ENCODE data around the genes AJAP1, HES3, ACOT7 and PLEKHG5.

DNA sequence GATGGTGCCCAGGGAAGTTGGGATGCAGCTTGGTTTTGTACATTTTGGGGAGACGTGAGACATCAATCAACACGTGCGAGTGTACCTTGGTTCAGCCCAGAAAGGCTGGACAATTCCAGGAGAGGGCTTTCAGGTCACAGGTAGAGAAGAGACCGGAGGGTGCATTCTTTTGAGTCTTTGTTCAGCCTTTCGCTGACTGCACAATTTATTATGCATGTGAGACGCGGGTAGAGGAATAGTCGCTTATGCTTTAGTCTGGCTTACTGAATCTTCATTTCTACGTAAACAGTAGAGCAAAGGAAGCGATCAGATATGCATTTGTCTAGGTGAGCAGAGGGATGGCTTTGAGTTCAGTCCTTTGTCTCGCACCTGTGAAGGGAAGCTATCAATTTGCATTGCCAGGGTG, 499 bp upstream of the LRRC47 start:
- PRO-cap, result no peak

DNA sequence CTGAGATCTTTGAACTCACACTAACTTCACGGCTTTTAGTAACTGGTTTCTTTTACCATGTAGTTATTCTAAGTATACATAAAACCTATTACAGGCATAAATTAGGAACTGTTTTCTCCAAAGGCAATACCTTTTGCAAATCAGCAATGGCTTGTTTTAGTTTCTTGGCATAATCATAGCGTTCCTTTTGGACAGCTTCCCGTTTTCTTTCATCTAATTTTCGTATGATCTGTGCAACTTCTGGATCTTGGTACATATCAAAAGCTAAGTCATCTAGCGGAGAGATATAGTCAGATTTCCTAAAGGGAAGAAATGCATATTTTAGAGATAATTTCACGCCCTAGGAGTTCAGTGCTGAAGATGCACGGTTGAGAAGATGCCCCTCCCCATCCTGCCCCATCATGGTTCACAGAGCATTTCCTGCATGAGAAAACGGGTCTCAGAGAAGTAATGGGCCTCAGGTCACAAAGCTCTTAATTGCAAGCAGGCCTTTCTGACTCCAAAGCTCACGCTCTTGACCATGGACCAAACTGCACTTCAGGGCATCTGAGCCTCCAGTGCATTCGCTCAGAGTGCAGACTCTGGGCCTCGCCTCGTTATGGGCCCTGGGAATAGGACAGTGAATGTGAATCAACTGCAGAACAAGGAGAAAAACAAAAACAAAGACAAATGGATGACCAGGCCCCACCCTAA, 17.4 kb downstream of the CEP104 start:
- PRO-cap, result no peak

GRCh38 chr1:3858113-3858663, 912 bp downstream of the DFFB start:
- PRO-cap, result no peak

GRCh38 chr1:4654407-4654888, at the start of gene AJAP1:
Gene AJAP1, plus strand, starts transcription at chr1:4654609.
- PRO-cap, result unidirectional peak, plus-strand start at chr1:4654609

DNA sequence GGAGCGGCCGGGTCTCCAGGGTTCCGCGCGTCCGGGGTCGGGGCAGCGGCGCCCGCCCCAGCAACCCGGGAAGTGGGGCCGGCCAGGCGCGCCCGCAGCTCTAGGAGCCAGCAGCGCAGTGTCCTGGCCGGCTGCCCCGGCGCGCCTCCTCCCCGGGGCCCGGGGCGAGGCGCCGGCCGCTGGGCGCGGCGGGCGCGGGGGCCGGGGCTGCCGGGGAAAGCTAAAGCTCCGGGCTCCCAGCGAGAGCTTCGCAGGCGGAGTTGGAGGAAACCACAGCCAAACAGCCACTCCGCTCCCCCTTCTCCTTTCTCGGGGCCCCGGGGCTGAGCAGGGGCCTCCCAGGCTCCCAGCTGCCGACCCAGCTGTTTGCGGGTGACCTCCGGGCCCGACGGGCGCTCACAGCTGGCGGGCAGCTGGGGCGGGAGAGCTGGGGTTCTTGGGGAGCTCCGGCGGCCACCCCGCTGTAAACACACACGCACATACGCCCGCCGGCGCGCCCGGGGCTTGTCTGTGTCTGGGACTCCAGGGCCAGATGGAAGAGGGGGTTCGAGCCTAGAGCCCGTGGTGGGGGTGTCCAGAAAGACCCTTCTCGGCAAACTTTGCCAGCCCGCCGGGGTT, 1.3 kb downstream of the AJAP1 start:
- PRO-cap, result no peak

- PRO-cap, result no peak
Observed at GRCh38 chr1:5856355-5856847, 135.8 kb downstream of the NPHP4 start.

DNA sequence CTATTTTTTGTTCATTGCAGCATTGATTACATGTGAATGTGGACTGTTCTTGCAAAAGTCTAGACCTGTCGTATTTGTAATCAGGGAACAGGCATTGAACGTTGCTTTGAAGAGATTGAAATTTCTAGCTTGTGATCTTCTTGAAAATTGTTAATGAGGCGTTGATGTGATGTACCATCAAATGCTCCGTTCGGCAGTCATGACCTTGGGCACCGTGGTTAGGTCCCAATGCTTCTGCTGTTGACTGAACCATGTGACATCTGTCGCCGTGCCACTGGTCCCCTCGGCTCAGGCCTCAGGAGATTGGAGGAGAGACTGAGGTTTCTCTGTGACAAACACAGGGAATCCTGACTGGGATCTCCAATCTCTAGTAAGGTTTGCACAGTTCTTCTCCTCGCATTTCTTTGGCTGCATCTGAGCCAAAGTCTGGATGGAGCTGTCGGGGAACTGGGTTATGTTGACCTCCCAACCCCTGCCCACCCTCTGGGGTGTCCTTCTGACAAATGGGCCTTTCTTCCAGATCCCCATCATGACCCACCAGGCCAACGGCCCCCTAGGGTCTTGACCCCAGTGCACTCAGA, 18.0 kb upstream of the KCNAB2 start:
- PRO-cap, result no peak

DNA sequence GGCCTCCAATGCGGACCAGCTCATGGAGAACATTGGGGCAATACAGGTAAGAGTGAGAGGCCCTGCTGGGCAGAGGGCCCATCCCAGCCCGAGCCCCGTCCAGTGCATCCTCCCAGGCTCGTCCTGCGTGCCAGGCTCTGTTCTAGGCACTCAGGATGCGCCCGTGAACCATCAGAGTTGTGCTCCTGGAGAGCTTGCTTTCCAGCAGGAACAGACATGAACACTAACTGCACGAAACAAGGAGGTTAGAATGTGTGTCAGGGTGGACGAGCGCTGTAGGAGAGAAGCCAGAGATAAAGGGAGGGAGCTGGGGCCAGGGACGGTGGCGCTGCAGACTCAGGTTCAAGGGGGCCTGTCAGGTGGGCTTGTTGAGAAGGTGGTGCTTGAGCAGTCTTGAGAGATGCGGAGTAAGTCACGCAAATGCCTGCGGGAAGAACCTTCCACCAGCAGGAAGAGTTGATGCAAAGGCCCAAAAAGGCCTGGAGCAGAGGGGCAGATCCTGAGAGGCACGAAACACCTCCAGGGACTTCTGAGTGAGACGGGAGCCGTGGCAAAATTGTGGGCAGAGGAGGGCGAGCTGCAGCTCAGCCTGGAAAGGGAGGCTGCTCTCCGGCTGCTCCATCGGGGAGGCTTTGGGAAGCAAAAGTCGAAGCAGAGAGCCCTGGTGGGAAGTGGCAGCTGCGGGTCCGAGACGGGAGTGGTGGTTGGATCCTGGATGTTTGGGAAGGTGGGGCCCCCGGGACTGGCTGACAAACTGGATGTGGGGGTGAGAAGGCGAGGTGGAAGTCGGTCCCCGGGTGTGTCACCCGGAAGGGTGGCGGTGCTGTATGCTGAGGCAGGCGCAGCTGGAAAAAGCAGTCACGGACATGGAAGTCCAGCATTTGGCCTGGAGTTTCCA, 51.9 kb downstream of the KCNAB2 start:
- PRO-cap, result no peak

DNA sequence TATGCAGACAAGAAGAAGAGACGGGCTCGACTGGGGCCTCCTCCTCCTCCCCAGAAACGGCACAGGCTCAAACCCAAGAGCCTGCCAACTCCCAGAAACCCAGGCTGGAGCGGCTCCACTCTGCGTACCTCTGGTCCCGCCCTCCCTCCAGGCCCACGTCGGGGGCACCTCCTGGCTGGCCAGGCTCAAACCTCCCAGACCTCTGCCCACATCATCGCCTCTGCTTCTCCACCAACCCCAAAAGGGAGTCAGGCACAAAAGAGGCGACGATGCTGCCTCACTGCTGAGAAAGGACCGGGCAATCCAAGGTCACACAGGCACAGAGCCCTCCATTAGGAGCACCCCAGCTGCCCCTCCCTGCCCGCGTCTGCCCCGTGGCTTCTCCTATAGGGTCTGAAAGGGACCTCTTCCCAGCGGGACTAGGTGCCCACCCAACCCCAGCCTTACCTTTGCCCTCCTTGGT, 25.9 kb downstream of the CHD5 start:
- PRO-cap, result no peak

DNA sequence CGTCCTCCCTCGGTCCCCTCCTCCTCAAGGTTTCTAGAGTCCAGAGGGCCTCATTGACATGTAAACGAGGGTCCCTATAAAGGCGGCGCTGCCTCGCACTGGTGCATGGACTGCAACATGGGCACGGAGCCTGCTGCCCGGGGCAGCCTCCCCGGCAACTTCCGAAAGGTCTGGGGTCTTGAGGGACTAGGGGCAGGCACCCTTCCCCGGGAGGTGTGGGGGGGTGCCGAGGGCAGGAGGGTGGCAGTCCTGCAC, at the start of gene HES3:
HES3 (plus strand) TSS at position 106 of the 255 bp plus-strand sequence.
- PRO-cap, result no peak

- PRO-cap, result no peak
Observed at GRCh38 chr1:6259396-6259909, 1.4 kb downstream of the GPR153 start.

DNA sequence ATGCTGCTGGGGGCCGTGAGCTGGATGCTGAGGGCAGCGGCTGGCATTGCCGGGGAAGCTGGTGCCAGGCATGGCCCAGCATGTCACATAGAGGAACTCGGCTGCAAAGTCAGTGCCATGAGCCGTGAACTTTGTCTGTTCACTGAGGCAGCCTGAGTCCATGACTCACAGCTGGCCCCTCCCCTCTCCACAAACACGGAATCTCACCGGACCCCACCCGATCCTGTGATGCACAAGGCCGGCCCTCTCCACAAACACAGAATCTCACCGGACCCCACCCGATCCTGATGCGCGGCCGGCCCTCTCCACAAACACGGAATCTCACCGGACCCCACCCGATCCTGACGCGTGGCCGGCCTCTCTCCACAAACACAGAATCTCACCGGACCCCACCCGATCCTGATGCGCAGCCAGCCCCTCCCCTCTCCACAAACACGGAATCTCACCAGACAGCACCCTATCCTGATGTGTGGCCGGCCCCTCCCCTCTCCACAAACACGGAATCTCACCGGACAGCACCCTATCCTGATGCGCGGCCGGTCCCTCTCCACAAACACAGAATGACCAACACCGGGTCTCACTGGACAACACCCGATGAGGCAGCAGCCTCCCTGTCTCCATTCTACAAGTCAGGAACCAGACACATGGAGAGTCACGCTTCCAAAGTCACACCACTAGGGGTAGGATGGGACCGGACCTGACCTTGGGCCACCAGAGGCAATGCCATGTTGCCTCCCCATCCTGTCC, 39.6 kb upstream of the GPR153 start:
- PRO-cap, result bidirectional peak, plus-strand start at position 259 of the sequence, minus-strand start at position 111 of the sequence; bidirectional peak, plus-strand start outside the sequence, minus-strand start at position 562 of the sequence

DNA sequence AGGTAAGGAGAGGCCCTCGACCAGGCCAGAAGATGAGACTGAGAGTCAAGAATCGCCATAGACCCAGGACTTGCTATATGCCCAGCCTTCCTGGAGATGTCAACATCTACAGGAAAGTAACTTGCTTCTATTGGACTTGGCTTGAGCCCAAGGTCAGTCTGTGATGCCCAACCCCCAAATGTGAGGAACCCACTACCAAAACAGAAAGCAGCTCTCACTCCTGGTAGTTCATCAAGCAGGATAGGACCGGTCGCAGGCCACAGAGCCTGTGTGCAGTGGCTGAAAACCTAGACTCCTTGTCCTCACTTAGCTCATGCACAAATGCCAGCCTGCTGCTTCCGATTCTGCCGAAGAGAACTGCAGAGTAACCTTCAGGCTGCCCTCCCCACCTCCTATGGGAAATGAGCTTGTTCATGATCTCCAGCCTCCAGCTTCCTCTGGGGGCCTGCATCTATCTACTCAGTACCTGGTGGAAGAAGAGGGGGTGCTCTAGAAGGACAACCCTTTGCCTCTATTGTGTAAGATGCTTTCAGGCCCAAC, 1.4 kb downstream of the ACOT7 start:
- PRO-cap, result no peak

GRCh38 chr1:6393640-6394383, at the start of gene ACOT7:
Gene ACOT7, minus strand, starts transcription at chr1:6393767.
- PRO-cap, result bidirectional peak, plus-strand start at chr1:6393814, minus-strand start at chr1:6393757; bidirectional peak, plus-strand start at chr1:6394114, minus-strand start at chr1:6394108

DNA sequence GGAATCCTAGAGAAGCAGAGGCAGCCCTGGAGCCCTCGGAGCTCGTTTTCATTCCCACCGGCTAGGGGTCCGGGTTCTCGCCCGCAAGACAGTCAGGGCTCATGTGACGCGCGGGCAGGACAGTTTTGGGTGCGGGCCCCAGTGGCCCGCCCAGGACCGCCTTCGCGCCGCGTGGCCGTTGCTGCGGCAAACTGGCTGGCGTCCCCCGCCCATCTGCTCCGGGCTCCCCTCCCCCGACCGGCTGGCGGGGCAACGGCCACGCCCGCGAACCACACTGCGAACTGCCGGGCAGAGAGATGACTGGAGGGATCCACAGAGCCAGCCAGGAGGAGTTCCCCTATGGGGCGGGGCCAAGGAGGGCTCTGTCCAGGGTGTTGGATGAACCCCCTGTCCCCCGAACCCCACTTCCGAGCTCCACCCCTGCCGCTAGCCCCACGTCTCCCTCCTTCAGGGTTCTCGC, 903 bp upstream of the HES2 start:
- PRO-cap, result bidirectional peak, plus-strand start at position 291 of the sequence, minus-strand start at position 94 of the sequence

GRCh38 chr1:6448898-6449644, 16.9 kb downstream of the TNFRSF25 start:
- PRO-cap, result unidirectional peak, minus-strand start at chr1:6449032; unidirectional peak, minus-strand start at chr1:6449093

- PRO-cap, result no peak
Observed at GRCh38 chr1:6467650-6468478, 1.9 kb upstream of the TNFRSF25 start.

DNA sequence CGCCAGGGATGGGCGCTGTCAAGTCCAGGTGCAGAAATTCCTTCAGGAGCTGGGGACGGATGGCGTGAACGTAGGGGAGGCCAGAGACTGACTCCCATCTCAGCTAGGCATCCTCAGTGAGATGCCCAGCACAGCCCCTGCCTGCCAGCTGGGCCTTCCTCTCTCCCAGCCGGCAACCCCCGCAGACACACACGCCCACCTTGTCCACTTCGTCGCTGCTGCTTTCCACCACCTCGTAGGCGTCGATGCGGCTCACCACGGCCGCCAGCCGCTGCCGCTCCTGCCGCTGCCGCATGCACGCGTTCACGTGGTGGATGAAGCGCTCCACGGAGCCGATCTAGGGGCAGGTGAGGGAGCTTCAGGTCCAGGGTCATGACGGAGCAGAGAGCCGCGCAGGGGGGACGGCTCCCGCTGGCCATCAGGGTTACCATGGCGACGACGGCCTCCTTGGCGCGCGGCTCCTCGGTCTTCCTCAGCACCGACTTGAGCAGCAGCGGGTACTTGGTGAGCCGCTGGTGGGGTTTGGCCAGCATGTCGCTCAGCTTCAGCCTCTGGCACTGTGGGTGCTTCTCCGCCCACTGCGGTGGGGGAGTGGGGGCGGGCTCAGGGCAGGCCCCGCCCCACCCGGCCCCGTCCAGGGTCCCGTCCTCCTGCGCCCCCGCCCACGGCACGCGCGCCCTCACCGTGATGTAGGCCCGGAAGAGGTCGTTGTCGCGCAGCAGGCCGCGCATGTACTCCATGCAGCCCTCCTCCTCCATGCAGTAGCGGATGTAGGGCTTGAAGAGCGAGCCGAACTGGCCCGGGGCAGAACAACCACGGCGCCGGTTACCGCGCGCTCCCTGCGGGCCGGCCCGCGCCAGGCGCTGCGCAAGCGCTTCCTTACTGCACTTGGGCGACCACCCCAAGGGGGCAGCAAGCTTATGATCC, 4.6 kb upstream of the TNFRSF25 start:
- PRO-cap, result no peak

GRCh38 chr1:6472079-6472794, 6.3 kb upstream of the TNFRSF25 start:
- PRO-cap, result bidirectional peak, plus-strand start at chr1:6472283, minus-strand start at chr1:6472201

DNA sequence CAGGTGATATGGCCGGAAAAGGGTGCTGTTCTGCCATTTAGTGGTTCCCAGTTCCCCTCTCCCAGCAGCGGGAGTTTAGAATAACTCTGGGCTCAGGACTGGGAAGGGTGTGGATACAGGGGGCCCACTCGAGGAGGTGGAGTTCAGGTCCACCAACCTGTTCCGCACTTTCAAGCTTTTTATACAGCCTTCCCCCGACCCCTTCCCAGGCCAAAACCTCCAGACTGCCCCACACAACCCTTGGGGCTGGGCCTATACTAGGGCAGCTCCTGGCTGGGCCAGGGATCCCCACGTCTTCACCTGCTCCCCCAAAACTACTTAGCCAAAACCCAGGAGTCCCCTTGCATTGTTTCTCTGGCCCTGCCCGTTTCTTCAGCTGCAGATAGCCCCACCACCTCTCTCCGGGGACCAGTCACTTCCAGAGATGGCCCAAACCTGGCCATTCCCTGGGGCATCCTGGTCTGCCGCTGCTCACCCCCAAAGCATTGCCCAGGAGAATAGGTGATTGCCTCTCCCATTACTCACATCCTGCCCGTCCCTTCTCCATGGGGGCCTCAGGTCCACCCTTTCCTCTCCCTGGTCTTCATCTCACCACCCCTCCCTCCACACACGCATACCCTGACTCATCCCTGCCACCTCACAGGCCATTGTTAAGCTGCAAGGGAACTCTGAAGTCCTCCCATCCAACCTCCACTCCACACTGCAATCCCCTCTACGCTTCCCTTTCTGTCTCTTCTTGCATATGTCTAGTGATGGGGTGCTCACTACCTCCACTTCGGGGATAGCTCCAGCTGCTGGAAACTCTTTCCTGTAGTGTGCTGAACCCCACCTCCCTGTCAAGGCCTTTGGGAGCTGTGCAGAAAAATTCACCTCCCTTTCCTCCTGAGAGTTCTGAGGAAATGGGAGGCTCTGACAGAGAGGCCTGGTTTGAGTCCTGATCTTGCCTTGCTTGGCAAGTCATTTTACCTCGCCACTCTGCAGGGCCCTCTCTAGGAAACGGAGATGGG, at the start of gene PLEKHG5:
PLEKHG5 (minus strand) TSS at position 556 of the 1,007 bp plus-strand sequence.
- PRO-cap, result no peak

Data from left colon (tissue), 1 donor.